HTERT-HM (cell line): ENCODE measurements around a stretch of chr12.

- RRBS = no CpG with 5 or more reads among the region's 15 CpGs
Observed at GRCh38 chr12:92288328-92289033, 142.8 kb upstream of the BTG1 start.

GRCh38 chr12:92347874-92348394 lies 202.3 kb upstream of the BTG1 start:
- RRBS = no CpG with 5 or more reads among the region's 1 CpG

GRCh38 chr12:92469899-92470336 lies 232.9 kb upstream of the PLEKHG7 start:
- RRBS = no CpG with 5 or more reads among the region's 5 CpGs

DNA sequence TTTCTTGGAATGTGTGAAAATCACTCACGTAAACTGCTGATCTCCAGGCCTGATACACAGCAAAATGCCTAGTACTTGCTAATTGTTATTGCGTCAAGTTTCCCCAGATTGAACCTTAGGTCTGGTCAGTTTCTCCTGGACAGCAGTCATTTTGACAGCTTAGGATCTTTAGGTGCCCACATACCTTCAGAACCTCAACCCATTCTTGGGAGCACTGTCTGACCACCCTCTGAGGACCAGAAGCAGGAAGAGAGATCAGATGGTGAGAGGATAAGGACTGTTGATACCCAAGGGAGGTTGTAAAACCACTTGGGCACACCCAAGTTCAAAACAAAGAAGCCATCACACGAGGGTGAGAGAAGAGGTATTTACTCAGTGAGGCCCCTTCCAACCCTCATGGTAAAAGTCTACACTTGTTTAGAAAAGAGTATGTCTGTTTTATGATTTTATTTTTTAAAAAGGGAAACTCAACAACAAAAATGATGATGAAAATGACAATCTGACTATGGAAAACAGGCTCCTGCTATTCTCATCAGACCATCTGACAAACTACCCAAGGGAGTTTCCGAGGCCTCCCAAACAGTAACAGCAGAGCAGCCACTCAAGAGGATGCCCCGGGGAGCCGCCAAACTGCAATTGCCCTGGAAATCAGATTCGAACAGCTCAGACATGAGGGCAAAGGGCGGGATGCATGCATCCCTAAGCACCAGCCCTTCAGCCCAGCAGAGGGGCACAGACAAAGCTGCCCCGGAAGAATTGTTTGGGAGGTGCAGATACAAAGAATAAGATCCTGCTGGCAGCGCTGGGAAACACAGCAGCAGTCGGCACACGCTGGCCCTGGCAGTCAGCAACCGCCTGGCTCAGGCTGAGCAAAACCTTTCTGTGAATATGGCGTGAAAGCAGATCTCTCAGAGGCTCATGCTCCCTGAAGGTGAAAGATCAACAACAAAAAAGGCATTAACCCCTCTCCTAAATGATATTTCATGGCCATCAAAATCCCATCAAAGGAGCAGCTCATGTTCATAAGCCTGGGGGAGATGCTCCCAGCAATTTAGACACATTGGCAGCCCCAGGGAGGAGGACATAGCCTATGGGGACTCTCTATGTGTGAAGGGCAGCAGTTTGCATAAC lies 162.5 kb upstream of the PLEKHG7 start:
- RRBS = no CpG with 5 or more reads among the region's 14 CpGs

GRCh38 chr12:92824089-92824460 lies 105.0 kb downstream of the EEA1 start:
- RRBS = no CpG with 5 or more reads among the region's 1 CpG

- RRBS = no CpG with 5 or more reads among the region's 3 CpGs
Observed at GRCh38 chr12:92852061-92852450, 77.0 kb downstream of the EEA1 start.

GRCh38 chr12:92899157-92900084 lies 29.7 kb downstream of the EEA1 start:
- RRBS = no CpG with 5 or more reads among the region's 6 CpGs

GRCh38 chr12:92923443-92924178 lies 5.5 kb downstream of the EEA1 start:
- RRBS = no CpG with 5 or more reads among the region's 4 CpGs

DNA sequence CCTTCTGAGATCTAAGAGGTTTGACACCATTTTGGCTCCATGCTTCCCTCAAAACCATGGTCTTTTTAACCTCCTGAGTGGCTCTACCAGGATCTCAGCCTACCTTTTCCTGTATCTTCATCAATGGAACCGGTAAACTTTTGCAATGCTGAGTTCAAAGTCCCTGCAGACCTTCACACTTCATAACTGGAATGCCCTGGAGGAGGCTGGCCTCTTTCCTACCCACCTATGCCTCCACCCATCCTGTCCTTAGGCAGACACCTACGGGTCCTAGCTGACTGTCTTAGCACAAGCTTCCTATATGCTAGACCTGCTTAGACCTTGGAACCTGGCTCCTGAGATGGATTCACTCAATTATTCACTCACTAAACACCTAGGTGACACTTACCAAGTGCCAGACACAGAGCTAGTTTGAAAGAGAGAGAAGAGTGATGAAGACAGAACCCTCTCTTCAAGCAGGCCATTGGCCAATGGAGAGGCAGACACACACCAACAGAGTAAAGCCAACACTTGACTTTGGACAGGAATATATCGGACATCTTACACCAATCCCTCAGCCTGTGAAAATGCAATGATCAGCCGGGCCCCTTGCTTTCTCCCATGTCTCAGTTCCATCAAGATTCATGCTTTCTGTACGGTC lies 89.7 kb upstream of the EEA1 start:
- RRBS = no CpG with 5 or more reads among the region's 5 CpGs

GRCh38 chr12:93130295-93130801 lies 201.3 kb upstream of the EEA1 start:
- RRBS = no CpG with 5 or more reads among the region's 4 CpGs

DNA sequence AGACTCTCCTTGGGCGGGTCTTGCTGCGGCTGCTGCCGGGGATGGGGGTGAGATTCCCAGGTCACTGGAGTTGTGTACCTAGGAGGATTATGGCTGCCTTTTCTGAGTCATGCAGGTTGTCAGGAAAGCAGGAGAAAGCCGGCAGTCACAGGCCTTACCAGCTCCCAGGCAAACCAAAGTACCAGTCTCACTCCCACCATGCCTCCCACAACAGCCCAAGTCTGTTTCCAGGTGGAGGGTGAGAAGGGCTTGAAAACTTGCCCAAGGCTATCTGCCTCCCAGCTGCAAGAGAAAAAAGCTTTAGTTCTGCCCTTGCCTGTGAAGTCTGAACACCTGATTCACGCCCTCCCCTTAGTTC lies 162.9 kb upstream of the NUDT4 start:
- RRBS = 95% methylated on average over 1 of the region's 5 CpGs

GRCh38 chr12:93552268-93552868 lies 20.1 kb upstream of the SOCS2 start:
- RRBS = no CpG with 5 or more reads among the region's 7 CpGs

DNA sequence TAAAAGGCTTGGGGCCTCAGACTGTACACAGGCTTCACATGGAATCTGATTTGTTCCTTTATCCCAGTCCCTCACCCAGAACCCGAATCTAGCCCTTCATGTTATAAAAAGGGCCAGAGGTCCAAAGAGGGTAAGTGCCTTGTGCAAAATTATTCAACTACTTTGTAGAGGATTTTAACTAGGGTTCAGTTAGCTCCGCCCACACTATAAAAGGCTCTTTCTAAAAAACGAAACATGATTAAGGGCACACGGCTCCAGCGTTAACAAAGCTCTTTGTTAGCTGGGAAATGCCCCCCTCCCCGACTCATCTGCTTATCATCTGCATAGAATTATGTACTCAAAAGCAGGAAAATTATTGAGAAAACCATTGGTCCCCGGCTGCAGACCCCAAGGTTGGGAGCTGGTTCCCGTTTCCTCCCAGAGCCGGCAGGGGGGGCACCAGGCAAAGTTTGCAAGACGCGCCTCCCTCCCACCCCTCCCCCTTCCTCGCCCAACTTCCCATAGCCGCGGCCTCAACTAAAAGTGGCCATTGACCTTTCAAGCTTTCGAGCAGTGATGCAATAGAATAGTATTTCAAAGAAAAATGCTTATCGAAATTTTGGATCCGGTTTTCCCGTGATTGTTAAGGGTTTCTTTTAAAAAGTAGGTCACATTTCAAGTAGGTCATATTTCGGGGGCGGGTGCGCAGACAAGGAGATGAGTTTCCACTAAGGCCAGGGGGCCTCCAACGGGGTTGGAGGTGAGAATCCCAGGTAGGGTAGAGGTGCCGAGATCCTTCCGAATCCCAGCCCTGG lies 3.0 kb upstream of the SOCS2 start:
- RRBS = 2% methylated on average over 3 of the region's 24 CpGs

GRCh38 chr12:93573299-93573729 lies 839 bp downstream of the SOCS2 start:
- RRBS = 7% methylated on average over 16 of the region's 37 CpGs

- RRBS = no CpG with 5 or more reads among the region's 3 CpGs
Observed at GRCh38 chr12:93622366-93622866, 49.9 kb downstream of the SOCS2 start.

DNA sequence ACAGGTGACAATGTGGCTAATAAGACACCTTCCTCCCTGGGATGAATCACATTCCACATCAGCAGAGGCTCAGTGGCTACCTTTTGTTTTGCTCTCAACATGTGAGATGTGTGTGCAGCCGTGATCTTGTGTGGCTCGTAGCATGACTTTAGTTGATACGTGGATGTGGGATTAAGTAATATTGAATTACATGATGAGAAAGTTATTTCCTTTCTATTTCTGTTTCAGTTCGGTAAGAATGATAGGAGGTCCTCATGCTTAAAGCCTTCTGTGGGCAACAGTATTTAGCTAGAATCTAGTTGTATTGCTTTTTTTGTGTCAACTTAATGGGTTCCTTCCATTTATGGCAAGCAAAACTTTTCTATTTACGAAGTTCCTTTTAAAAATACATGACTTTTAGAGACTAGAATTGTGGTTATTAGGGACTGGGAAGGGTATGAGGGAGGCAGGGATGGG lies 7.7 kb downstream of the CRADD start:
- RRBS = no CpG with 5 or more reads among the region's 5 CpGs

GRCh38 chr12:93691754-93692465 lies 14.7 kb downstream of the CRADD start:
- RRBS = no CpG with 5 or more reads among the region's 1 CpG

DNA sequence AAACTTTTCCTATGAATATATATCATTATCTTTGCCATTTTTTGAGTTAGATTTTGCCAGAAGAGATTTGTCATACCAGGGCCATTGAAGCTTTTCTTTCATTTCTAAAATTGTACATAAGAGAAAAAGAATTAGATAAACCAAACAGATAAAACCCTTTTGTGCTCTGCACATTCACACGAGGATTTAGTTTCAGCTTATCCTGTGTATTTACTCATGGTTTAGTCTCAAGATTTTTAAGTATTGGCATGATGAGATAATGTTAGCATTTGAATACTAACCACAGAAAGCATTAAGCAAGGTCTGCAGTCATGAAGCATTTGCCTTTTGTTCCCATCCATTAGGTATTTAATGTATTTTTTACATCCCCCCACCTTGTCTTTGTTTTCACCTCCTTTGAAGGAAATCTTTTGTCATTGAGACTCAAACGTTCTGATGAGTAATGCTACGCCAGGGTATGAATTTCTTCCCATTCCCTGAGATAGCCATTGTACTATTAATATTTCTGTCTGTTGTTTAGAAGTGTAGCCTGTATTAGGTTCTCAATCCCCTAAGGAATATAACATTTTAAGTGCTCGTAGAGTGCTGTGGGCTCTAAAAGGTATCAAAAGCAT lies 22.1 kb downstream of the CRADD start:
- RRBS = no CpG with 5 or more reads among the region's 4 CpGs

- RRBS = no CpG with 5 or more reads among the region's 3 CpGs
Observed at GRCh38 chr12:93727155-93727814, 50.1 kb downstream of the CRADD start.

DNA sequence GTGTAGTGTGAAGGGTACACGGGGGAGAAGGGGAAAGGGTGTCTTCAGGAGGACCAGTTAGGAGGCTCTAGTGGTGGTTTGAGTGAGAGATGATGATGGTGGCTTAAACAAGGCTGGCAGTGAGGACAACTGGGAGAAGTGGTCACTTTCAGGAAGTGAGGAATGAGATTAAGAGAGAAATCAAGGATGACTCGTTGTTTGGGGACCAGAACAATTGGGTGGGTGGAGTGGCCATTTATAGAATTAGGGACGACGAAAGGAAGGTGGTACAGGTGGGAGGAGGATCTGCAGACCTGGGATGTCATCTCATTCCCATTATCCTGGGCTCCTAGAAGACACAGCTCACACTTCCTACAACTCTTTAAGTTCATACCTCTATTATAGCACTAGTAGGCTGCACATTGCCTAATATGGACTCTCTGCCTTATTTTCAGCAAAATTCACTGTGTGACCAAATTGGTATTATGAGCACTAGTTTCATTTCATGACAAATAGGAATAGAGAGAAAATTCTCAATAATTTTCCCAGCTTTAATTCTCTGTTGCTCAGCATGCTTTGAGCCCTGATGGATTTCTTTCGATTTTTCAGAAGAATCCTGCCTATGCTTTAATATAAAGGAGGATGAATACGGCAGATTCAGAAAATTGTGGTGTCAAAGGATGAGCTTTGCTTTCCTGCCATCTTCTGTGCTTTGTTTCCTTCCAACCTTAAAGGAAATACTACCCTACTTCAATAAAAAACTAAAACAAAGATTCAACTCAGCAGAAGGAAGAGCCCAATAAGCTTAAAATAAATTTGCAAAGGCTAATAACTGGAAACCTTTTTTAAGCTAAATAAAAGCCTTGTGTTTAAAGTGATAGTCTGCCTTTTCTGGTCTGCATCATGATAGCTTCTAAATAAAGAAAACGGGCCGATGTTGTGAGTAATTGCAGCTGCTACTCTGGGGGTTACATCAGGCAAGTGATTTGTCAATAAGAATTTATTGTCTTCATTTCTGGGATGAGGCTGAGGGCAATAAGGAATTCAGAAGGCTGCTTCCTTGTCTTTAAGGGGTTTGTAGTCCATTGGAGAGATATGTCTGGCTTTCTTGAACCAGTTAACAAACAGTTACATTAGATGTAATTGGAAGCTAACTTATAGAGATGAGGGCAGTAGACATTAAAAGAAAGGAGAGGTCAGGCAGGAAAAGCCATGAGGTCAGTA lies 84.5 kb downstream of the CRADD start:
- RRBS = no CpG with 5 or more reads among the region's 8 CpGs